Fibroblast of villous mesenchyme (primary cell): ENCODE measurements around a stretch of chr10.

GRCh38 chr10:1938113-1938840 is 201.0 kb upstream of the ADARB2 start:
- CAGE, long polyA plus RNA: no peak

- CAGE, long polyA plus RNA: no peak
These were observed 81.0 kb upstream of the PFKP start for GRCh38 chr10:2986289-2986788.

GRCh38 chr10:3036068-3036518 is 31.3 kb upstream of the PFKP start:
- CAGE, long polyA plus RNA: no peak

- CAGE, long polyA plus RNA: no peak
These were observed 707 bp downstream of the PFKP start for GRCh38 chr10:3068087-3068422.

GRCh38 chr10:3079455-3080270 is 12.3 kb downstream of the PFKP start:
- CAGE, long polyA plus RNA: no peak

DNA sequence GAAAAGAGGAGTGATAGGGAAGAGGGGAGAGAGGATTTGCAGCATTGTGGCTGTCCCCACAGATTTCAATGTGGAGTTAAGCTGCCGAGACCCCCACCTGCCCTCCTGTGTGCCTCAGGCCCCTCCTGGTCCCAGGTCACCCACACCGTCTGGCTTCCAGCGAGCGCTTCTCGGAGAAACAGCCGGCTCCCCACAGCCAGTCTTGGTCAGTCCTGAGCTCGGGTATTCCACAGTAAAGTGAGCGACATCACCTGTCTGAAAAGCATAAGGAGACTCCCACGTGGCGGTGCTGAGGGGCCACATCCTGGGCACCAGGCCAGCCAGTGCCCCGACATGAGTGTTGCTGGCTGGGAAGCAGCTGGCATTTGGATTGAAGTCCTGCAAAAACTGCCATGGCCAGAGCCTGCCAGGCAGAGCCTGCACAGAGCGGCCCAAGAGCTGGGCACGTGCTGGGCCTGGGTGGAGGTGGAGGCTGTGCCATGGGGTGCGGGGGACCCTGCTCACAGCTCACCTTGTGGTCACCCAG is 49.1 kb downstream of the PITRM1 start:
- CAGE, long polyA plus RNA: no peak

DNA sequence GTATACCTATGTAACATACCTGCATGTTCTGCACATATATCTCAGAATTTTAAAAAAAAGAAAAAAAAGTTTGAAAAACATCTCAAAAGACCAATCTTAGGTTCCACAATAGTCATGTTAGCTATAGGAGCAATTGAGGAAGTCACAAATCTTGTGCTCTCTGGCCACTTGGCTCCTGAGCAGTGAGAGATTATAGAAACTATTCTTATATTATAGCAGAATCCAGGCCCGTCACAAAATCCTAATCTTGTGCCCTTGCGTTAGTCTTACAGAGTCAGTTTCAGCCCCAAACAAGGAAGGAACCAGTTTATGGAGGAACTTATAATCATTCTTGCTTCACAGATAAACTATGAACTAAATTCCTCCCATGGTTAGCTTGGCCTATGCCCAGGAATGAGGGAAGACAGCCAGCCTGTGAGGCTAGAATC is 199.6 kb upstream of the PITRM1 start:
- CAGE, long polyA plus RNA: no peak

- CAGE, long polyA plus RNA: no peak
These were observed 299.7 kb downstream of the KLF6 start for GRCh38 chr10:3485269-3485801.

GRCh38 chr10:3493859-3495247 is 290.7 kb downstream of the KLF6 start:
- CAGE, long polyA plus RNA: no peak

GRCh38 chr10:3533211-3533657 is 251.8 kb downstream of the KLF6 start:
- CAGE, long polyA plus RNA: no peak

DNA sequence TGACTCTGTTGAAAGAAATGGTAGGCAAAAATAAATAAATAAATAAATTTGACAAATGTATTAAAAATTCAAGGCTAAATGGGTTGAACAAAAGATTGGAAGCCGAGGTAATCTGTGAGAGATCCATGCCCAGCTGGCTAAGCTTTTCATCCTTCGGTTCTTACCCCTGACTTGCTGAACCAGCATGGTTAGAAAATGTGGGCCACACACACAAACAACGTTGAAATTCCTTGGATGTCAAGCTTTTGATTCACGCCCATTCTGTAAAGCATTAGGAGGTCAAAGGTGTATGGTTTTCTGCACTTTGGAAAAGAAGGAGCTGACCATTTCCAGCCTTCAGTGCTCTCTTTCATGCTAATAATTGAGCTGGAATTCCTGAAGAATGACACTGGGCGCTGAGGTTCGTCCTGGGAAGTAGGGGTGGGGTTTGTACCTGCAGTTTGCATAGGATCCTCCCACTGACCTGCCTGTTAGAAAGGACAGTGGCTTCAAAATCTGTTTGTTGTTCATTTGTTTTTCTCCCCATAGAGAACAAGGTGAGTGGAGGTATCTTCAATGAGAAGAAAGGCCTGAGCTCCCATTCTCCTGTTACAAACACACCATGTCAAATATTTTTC is 23.1 kb downstream of the KLF6 start:
- CAGE, long polyA plus RNA: no peak

DNA sequence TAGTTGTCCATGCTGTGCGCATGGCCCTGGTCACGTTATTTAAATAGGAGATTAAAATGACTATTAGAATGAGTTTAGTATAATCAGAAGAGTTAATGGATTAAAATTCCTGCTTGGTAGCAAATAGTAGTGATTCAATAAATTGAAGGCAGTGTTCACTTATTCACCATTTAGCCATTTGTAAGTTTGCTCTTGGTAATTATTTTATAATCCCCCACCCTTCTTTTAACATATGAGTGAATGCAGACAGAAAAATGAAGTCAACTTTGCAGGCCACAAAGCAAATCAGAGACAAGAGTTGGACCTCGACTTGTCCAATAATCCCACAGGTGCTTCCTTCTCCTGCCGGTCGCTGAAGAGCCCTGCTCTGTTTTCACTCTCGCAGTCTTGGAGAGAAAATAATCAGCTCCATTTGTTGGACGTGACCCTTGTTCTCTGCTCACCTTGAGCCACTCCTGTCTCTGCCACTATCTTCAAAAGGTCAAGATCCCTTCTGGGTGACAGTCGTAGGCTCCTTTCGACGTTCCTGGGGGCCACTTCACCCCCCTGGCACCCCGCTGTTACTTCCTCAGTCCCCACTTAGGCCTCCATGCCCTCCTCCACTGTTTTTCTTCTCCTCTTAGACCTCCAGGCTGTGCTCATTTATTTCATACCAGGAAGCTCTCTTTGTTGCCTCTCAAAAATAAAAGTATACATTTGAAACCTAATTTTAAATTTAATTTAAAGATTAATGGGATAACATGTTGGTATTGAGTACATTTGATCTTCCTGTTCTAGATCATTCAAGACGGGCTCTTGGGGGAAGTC is 2.8 kb upstream of the KLF6 start:
- CAGE, long polyA plus RNA: no peak

GRCh38 chr10:3807956-3808616 is 23.1 kb upstream of the KLF6 start:
- CAGE, long polyA plus RNA: no peak

DNA sequence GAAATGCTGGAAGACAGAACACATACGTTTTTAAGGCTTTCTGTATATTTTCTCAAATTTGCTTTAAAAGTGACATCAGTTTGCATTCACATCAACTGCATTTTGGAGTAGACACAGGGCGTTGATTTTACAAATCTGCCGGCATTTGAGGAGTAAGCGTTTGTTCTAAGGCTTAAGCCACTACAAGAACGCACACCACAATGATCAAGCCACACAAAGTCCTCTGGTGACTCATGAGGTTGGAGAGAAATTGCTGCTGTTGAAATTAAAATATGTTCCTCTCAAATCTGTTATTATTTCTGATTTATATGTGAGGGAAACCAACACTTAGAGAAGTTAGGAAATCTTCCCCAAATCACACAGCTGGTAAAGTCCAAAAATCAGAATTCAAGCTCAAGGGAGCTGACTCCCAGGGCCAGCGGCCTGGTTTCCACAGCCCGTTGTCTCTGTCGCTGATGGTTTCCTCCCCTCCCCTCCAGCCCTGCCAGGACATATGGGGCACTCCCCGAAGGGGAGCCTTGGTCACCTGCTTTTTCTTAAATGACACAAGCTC is 29.0 kb upstream of the KLF6 start:
- CAGE, long polyA plus RNA: no peak

GRCh38 chr10:3827243-3827569 is 42.2 kb upstream of the KLF6 start:
- CAGE, long polyA plus RNA: no peak

- CAGE, long polyA plus RNA: no peak
These were observed 81.4 kb upstream of the KLF6 start for GRCh38 chr10:3866401-3866785.

DNA sequence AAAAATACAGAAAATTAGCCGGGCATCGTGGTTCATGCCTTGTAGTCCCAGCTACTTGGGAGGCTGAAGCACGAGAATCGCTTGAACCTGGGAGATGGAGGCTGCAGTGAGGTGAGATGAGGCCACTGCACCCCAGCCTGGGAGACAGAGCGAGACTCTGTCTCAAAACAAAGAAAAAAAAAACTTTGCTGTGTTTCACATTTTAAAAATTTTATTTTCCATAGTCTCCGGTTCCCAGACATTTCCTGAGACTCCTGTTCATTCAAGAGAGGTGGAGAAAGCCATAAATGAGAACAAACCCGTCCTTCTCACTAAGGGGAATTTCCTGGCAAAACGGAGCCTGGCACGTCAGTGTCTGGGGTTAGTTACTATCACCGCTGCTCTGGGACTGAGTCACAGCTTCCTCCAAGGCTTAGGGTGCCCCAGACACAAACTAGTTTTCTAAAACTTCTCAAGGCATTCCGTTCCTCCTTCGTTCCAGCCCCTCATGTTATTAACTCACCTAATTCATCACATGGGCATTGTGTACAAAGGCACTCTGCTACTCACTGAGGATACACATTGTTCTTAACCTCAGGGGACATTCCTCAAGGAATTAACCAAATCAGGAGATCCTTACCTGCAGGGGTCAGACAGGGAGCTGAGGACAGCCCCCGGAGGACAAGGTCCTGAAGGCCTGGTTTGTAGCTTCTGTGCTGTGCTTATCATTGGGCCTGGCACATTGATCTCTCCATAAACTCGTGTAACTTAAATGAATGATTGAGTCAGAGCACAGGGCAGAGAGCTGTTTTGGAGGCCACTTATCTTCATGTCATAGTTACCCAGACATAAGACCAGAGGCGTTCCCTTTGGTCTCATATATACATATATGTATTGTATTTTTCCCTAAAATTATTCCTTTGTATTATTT is 102.9 kb upstream of the KLF6 start:
- CAGE, long polyA plus RNA: no peak

DNA sequence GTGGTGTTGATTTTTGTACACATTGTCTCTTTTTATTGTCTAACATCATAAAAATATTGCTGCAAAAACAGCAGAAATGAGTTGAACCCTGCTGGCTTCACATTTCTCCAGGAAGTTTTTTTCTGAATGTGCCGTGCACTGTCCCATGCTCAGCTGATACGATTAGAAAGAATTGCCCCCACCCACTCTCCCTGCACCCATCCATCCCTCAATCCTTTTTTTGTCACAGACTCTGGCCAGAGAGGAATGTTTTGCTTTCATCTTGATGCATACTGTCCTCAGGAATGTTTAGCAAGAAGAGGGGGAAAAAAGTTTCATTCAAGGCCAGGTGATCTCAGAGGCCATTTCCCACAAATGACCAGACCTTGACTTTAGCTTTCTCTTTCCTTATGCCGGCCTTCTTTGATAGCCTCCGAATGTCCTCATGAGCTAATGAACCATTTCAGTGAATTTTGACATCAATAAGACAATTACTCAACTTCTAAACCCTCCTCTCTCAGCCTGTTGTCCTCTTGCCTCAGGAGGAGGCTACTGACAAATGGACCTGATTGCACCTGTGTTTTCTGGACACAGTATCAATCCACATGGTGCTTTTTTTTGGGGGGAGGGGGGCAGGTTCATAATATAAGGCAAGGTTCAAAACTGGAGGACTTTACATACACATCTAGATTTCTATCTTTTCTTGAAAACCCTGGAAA is 105.0 kb upstream of the KLF6 start:
- CAGE, long polyA plus RNA: no peak

DNA sequence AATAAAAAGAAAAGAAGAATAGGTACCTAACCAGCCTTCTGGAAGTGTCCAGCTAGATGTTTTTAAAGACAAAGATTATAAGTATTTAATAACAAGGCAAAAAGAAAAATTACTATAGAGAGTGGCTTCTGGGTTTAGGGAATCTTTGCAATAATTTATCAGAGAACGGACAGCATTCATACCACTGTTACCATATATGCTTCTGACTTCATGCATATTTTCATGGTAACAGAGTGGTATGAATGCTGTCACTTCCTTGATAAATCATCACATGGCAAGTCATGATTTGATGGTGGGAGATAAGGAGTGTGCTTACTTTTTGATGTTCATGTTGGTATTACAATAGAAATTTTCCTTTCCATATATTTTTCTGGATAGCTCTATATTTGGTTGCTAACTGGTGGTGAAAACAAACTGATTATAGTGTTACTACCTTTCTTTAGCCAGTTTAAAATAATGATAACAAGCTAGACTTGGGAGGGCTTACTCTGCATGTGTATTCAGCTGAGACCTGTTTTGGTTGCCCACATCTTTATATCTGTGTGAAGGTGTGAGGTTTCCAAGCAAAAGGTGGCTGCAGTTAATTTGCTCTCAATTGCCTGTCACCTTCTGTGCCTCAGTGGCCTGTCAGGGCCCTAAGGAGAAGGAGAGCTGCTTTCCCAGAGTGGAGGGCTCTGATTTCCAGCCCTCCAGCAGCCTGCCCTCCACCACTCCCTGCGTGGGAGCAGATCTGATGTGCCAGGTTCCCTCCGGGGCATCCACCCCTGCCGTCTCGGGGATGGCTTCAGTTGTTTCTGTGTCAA is 107.5 kb upstream of the KLF6 start:
- CAGE, long polyA plus RNA: no peak

DNA sequence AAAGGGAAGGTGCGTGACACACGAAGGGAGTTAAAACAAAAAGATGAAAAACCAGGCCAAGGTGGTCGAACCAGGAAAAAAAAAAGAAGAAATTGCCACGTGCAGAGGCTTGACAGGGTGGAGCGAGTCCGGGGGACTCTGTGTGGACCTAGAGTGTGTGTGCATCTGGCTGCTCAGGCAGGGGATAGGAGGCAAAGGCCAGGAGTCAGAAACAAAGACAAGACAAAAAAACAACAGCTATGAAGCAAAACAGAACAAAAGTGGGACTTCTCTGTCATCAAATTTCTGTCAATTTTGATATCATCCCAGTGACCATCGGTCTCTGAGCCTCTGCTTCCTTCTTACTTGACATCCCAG is 206.9 kb upstream of the KLF6 start:
- CAGE, long polyA plus RNA: no peak